Stomach (tissue), 7 donors: ENCODE measurements around a stretch of chr10.

- PRO-cap, result no peak
- RAMPAGE, long total RNA, 5 experiments, result no peak in any of the 5 experiments
- RRBS, result no CpG with 5 or more reads among the region's 11 CpGs
Measured at GRCh38 chr10:33115614-33116120, 157.6 kb upstream of the ITGB1 start.

DNA sequence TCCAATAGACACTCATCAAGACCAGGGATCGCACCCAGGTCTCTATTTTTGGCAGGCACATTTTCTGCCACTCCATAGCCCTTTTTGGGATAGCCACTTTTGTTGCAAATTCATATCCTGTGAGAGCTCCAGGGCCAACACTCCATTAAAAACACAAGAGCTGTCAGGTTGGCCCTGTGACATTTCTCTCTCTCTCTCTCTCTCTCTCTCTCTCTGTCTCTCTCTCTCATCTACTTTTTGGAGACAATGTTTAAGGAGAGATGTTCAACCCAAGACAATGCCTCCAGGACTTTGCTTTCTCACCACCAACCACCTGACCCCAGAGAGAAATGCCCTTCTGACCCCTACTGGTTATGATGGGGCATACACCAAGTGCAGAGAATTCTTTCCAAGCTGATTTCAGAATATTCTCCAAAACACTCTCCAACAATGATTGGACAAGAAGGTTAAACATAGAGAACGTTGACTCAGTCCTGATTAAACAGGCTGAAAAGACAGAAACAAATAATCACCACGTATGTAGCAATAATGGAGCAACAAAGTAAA lies 178.7 kb downstream of the NRP1 start:
- PRO-cap, result no peak
- RAMPAGE, long total RNA, 5 experiments, result no peak in any of the 5 experiments
- RRBS, result no CpG with 5 or more reads among the region's 3 CpGs

DNA sequence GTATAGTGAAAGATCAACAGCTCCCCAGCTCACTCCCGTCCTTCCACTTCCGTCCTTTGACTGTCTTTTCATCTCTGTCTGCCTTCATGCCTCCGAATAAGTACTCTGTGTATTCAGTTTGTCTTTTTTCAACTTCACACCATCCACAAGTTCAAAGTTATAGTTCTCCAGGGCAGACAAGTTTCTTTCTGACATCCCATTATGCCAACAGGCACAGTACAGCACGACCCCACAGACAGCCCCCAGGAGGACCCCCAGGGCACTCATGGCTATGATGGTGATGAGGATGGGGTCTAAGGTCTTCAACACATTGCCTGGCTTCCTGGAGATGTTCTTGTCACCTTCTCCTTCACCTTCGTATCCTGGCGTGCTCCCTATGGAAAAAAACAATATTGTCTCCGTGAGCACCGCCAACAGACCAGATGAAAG lies 154.5 kb downstream of the NRP1 start:
- PRO-cap, result no peak
- RAMPAGE, long total RNA, 5 experiments, result start-site peak on the minus strand in 2 of 5 experiments, centred at positions 181 to 218 of the sequence, 27 to 30 reads per replicate
- RRBS, result no CpG with 5 or more reads among the region's 8 CpGs

DNA sequence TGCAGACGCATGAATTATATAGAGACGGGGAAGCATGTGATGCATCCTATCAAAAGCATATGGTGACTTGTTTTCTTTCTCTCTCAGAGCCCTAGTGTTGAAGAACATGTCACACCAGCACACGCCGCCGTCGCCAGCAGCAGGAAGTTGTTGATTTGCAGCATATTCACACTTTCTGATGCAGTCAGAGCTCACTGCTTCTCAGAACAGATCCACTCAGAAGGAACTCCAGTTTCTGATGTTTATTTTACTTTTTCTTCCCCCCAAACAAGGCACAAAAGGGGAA lies 123.3 kb downstream of the NRP1 start:
- PRO-cap, result no peak
- RAMPAGE, long total RNA, 5 experiments, result no peak in any of the 5 experiments
- RRBS, result no CpG with 5 or more reads among the region's 6 CpGs

GRCh38 chr10:33260867-33261183 lies 73.6 kb downstream of the NRP1 start:
- PRO-cap, result no peak
- RAMPAGE, long total RNA, 5 experiments, result no peak in any of the 5 experiments
- RRBS, result no CpG with 5 or more reads among the region's 2 CpGs

DNA sequence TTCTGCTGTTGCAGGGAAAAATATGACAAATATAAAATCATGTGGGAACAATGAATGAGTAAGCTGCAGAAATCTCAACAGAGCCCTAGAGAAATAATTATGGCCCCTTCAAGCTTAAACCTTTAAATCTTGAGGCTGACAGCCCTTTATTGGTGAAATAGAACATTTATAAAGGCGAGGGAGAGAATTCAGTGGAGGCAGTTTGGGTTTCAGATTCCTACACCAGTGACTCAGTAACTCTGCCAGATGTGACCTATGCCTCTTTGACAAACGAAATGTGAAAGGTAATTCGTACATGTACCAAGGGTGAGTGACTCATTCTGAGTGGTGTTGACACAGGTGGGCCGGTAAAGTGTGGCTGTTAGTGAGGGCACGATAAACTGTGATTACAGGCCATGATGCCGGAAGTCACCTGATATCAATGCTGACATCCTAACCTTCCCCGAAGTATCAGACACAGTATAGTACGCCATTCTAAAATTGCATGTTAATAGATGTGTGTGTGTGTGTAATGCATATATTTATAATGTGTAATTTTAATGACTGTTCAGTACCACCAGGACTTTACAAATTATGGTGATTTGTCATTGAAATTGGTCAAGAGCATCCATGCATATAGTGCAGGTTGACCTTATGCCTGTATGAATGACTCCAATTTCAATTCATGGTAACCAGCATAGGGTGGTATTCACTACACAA lies 70.2 kb downstream of the NRP1 start:
- PRO-cap, result no peak
- RAMPAGE, long total RNA, 5 experiments, result no peak in any of the 5 experiments
- RRBS, result 10% methylated on average over 2 of the region's 8 CpGs

DNA sequence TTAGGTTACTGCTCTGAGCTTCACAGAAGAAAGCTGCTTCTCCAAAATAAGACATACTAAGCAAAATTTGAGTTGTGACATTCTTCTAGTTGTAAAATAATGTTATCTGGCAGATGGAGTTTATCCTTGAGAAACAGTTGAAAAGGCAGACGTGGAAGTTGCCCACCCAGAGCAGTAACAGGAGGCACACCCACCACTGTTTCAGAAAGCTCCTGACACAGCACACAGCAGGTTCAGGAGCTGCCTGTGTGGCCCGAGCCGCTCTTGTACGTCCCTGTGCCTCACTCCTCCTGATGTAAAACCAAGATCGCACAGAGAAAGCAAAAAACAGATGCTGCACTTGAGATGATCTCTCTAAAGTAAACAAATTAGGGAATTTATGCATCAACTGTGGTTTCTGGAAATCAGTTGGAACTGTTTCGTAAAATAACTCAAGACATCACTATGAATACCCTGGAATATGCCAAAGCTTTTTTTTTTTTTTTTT lies 620.9 kb downstream of the PARD3 start:
- PRO-cap, result unidirectional peak, minus-strand start at position 289 of the sequence
- RAMPAGE, long total RNA, 5 experiments, result no peak in any of the 5 experiments
- RRBS, result no CpG with 5 or more reads among the region's 6 CpGs

- PRO-cap, result no peak
- RAMPAGE, long total RNA, 5 experiments, result start-site peak on the minus strand in 2 of 5 experiments, at chr10:34642436-34643357 at its widest, 30 to 36 reads per replicate
- RRBS, result no CpG with 5 or more reads among the region's 10 CpGs
Measured at GRCh38 chr10:34642362-34643150, 172.5 kb downstream of the PARD3 start.

GRCh38 chr10:34699012-34699648 lies 116.0 kb downstream of the PARD3 start:
- PRO-cap, result no peak
- RAMPAGE, long total RNA, 5 experiments, result no peak in any of the 5 experiments
- RRBS, result no CpG with 5 or more reads among the region's 4 CpGs

- PRO-cap, result no peak
- RAMPAGE, long total RNA, 5 experiments, result no peak in any of the 5 experiments
- RRBS, result no CpG with 5 or more reads among the region's 8 CpGs
Measured at GRCh38 chr10:34743698-34744381, 71.3 kb downstream of the PARD3 start.

DNA sequence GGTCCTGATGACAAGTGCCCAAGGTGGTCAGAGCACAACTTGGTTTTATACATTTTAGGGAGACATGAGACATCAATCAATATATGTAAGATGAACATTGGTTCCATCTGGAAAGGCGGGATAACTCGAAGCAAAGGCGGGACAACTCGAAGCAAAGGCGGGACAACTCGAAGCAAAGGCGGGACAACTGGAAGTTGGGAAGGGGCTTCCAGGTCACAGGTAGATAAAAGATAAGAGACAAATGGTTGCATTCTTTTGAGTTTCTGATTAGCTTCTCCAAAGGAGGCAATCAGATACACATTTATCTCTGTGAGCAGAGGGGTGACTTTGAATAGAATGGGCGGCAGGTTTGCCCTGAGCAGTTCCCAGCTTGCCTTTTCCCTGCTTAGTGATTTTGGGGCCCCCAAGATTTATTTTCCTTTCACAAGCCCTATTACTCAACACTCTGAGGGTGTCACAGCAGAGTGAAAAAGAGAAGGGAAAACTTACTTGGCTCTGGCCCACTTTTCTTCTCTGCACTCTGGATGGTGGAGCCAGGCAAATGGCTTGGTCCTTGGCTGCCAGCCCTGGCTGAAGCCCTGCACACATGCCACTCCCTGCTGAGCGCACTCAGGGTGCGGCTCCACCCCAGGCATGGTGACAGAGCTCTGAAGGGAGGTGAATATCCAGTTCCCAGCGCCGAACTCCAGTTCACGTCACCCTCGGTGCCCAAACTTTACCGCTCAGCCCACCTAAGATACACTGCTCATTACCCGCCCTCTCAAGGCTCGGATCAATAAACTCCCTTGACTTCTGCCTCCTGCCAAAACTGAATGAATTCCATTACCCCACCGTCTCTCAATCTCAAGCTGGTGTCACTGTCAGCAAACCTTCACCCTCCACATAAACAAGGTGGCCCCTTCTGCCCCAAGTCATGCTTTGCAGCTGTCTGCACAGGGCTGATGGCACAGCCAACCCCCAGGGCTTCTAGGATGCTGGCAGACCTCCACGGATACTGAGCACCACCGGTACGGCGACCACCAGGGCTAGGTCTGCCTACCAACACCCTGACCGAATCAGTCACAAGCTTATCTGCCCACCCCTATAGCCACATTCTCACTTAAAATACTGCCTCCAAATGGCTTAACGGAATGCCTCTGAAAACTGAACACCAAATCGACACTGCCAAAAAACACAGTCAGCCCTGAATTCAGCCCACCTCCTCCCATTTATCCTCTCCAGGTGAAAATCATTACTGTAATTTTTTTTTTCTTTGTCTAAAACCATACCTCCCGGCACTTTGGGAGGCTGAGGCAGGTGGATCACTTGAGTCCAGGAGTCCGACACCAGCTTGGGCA lies 46.4 kb downstream of the PARD3 start:
- PRO-cap, result no peak
- RAMPAGE, long total RNA, 5 experiments, result start-site peak on the minus strand in 1 of 5 experiments, centred at position 754 of the sequence, 7 reads per replicate
- RRBS, result no CpG with 5 or more reads among the region's 27 CpGs

GRCh38 chr10:34854106-34854566 lies 39.0 kb upstream of the PARD3 start:
- PRO-cap, result no peak
- RAMPAGE, long total RNA, 5 experiments, result no peak in any of the 5 experiments
- RRBS, result no CpG with 5 or more reads among the region's 6 CpGs

- PRO-cap, result no peak
- RAMPAGE, long total RNA, 5 experiments, result start-site peak on the minus strand in 1 of 5 experiments, at chr10:35087884-35087963 at its widest, 8 reads per replicate
- RRBS, result no CpG with 5 or more reads among the region's 4 CpGs
Measured at GRCh38 chr10:35087535-35088354, 2.4 kb downstream of the CUL2 start.

- PRO-cap, result no peak
- RAMPAGE, long total RNA, 5 experiments, result no peak in any of the 5 experiments
- RRBS, result no CpG with 5 or more reads among the region's 5 CpGs
Measured at GRCh38 chr10:35209243-35209607, 82.6 kb downstream of the CREM start.

DNA sequence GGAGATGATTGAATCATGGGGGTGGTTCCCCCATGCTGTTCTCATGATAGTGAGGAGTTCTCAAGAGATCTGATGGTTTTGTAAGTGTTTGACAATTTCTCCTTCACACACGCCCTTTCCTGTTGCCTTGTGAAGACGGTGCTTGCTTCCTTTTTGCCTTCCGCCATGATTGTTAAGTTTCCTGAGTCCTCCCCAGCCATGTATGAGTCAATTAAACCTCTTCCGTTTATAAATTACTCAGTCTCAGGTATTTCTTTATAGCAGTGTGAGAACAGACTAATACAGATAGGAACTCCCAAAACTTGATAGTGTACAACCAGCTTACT lies 98.6 kb downstream of the CREM start:
- PRO-cap, result no peak
- RAMPAGE, long total RNA, 5 experiments, result no peak in any of the 5 experiments
- RRBS, result no CpG with 5 or more reads among the region's 4 CpGs

DNA sequence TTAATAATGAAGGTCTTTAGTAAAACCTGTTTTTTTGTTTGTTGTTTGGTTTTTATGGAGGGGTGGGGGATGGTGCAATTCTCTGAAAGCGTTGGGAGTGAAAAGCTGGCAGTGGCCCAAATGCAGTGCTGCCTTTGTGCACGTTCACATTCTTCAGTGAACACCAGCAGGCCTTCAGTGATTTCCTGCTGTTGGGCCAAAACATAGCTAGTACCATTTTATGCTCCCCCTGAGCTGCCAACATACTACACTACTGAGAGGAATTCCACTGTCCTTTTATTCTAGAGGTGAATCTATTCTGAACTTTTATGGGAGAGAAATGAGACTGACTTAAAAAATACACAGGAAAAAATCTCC lies 50.5 kb downstream of the CCNY start:
- PRO-cap, result no peak
- RAMPAGE, long total RNA, 5 experiments, result no peak in any of the 5 experiments
- RRBS, result no CpG with 5 or more reads among the region's 2 CpGs

DNA sequence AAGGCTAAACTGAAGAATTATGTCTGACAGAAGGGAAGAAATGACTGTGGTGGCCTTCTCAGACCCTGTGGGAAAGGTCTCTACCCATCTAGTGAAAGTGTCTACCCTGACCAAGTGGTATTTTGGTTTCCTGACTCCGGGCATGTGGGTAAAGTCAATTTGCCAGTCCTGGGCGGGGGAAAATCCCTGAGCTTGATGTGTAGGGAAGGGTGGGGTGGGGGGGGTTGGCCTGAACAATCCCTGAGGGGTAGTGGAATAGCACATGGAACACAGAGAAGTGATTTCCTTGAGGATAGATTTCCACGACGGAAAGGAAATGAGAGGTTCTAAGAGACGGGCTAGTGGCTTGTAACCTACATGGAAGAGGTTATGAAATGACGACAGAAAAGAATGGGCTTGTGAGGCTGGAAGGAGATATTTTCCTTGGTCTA lies 66.6 kb downstream of the CCNY start:
- PRO-cap, result no peak
- RAMPAGE, long total RNA, 5 experiments, result no peak in any of the 5 experiments
- RRBS, result no CpG with 5 or more reads among the region's 6 CpGs

DNA sequence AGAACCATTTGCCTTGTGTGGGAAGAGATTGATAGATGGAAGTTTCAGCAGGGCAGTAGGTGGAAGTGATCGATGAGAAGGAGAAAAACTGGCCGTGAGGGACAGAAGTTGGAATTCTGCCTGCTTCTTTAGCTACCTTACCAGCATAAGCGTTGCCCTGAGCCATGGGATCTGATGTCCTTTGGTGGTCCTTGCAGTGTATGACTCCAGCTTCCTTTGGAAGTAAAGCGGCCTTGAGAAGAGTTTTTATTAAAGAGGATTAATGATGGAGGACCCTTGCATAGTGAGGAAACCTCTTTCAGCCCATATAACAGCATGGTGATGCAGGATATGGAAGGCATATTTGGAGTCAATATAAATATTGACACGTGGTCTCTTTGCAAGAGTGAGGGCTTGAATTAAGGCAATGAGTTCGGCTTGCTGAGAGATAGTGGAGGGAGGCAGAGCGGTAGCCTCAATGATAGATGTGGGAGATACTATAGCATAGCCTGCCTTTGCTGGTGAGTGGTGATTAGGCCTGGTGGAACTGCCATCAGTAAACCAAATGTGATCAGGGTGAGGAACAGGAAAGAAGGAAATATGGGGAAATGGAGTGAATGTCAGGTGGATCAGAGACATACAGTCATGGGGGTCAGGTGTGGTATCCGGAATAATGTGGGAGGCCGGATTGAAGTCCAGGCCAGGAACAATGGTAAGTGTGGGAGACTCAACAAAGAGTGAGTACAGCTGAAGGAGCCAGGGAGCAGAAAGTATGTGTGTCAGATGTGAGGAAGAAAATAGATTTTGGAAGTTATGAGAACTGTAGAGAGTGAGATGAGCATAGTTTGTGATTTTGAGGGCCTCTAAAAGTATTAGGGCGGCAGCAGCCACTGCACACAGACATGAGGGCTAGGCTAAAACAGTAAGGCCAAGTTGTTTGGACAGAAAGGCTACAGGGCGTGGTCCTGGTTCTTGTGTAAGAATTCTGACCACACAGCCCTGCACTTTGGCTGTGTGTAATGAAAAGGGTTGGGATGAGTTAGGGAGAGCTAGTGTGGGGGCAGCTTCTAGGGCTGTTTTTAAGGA lies 67.4 kb downstream of the CCNY start:
- PRO-cap, result no peak
- RAMPAGE, long total RNA, 5 experiments, result start-site peak on the plus strand in 2 of 5 experiments, centred at positions 36 to 604 of the sequence, 6 to 21 reads per replicate
- RRBS, result no CpG with 5 or more reads among the region's 11 CpGs

DNA sequence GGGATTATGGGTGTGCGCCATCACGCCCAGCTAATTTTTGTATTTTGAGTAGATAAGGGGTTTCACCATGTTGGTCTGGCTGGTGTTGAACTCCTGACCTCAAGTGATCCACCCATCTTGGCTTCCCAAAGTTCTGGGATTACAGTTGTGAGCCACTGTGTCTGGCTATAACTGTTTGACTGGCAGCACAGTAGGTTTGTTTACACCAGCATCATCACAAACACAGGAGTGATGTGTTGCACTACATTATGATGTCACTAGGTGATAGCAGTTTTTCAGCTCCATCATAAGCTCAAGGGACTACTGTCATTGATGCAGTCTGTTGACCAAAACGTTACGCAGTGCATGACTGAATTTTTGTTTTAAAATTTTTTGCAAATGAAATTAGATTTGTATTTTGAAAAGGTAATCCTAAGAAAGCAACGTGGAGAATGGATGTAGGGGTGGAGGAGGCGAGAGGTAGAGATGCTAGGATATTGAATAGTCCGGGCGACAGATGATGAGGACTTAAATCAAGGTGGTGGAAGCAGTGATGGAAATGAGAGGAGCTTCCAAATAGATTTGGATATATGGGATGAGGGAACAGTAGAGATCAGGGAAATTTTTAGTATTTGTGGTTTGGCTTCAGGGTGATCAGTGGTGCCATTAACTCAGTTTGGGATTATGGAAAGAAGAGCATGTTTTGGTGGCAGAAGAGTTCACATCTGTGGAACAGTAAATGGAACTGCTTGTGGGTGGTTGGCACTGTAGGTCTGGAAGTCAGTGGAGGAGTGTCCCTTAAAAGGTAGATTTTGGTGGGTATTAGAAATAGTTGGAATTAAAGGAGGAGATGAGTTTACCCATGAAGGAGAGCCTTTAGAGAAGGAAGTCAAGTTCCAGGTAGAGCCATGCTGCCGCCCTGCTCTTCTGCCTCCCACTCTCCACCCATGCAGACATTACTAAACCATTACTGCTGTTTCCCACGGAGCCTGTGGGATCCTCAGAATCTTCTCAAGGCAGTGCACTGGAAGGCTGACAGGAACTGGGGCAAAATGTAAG lies 108.4 kb downstream of the CCNY start:
- PRO-cap, result no peak
- RAMPAGE, long total RNA, 5 experiments, result start-site peak on the plus strand in 2 of 5 experiments, centred at positions 352 to 896 of the sequence, 5 to 11 reads per replicate
- RRBS, result no CpG with 5 or more reads among the region's 10 CpGs

GRCh38 chr10:37026624-37027038 lies 98.8 kb upstream of the ANKRD30A start:
- PRO-cap, result no peak
- RAMPAGE, long total RNA, 5 experiments, result no peak in any of the 5 experiments
- RRBS, result no CpG with 5 or more reads among the region's 1 CpG